Renal cortical epithelial cell (primary cell): Measurements from ENCODE around the gene DOCK10.

- RRBS, result no CpG with 5 or more reads among the region's 5 CpGs
These were observed 92.7 kb upstream of the KCNE4 start for GRCh38 chr2:222959078-222959814.

DNA sequence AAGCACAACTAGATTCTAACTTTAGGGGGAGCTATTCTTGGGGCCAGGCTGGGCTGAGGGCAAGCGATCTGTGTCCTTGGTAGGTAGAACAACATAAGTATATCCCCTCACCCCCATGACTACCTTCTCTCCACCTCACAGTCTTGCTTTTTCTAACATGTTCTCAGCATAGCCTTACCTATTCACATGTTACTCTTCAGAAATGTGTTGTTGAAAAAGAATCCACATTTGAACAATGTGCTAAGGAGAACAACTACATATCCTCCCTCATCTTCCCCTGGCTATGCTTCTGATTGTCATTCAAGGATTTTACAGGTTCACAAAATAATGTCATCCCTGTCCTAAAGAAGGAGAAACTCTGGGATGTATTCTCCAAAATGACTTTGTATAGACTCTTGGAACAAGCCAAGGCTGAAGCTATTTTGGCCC, 96.3 kb upstream of the SCG2 start:
- RRBS, result no CpG with 5 or more reads among the region's 1 CpG

- RRBS, result no CpG with 5 or more reads among the region's 6 CpGs
These were observed 112.0 kb downstream of the AP1S3 start for GRCh38 chr2:223725369-223725887.

DNA sequence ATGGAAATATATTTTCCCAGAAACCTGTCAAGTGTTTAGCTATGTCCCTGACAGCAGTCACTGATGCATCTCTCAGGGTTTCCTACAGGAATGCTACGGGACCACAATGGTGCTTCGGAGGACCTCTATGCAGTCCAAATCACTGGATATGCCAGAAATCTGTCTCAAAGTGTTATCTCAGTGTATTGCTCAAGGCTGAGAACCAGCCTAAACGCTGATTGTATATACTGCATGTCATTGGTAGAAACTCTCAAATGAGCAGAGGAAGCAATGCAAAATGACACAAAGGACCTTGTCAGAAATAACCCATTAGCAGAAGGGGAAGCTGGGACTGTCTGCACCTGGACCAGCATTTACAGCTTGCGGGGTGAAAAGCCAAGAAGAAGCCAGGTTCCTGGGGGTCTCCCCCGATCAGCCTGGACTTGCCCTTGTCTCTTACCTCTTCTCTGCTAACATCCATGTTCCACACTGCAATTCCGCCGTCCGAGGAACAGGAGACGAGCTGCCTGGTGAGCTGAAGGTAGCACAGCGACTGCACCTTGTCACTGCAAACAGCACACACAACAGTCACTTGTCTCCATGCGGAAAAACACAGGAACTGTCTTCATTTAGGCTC, 51.2 kb downstream of the WDFY1 start:
- RRBS, result no CpG with 5 or more reads among the region's 11 CpGs

GRCh38 chr2:223952379-223953063, 4.7 kb upstream of the MRPL44 start:
- RRBS, result no CpG with 5 or more reads among the region's 5 CpGs

GRCh38 chr2:223975108-223975932, 18.1 kb downstream of the MRPL44 start:
- RRBS, result no CpG with 5 or more reads among the region's 7 CpGs

DNA sequence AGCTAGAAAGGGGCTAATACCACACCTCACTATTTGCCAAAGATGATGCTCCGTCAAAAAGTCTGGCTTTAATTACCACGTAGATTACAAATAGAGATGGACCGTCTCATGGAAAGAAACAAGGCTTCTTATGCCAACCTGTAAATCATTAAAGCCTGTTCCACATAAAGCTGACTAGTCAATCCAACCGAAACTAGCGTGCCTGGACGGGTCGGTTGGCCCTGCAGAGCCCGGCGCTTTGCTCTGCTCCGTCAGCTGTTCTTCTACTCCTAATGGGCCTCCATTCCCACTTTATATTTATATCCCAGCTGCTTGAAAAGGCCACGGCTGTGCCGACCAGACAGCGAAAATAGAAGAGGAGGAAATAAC, 10.1 kb upstream of the FAM124B start:
- RRBS, result no CpG with 5 or more reads among the region's 13 CpGs

GRCh38 chr2:224440895-224441589, 39.1 kb upstream of the FAM124B start:
- RRBS, result no CpG with 5 or more reads among the region's 7 CpGs

DNA sequence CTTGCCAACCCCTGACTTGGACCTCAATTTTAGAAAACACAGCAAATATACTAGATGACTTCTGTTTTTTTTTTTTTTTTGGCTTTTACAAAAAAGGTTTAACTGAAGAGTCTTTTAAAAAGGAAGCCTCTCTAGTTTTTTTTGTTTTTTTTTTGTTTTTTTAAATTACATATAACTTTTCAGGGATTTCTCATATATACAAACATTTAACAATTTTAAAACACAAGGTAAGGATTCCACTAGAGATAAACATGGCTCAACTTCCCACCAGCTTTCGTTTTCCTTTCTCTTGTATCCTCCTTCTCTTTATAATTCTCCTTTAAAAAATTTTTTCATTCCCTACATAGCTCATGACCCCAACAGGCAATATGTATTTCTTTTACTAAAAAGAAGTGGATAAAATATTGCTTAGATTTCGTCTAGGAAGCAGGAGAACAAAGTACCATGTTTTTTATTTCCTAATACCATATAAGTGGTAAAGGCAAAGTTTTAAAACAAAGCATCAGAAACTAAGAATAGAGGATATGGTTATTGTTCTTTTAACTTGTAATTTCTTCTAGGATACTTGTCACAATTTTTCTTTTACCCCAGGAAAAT, 74.9 kb downstream of the CUL3 start:
- RRBS, result no CpG with 5 or more reads among the region's 2 CpGs

- RRBS, result no CpG with 5 or more reads among the region's 6 CpGs
These were observed 74.0 kb downstream of the CUL3 start for GRCh38 chr2:224510879-224511786.

DNA sequence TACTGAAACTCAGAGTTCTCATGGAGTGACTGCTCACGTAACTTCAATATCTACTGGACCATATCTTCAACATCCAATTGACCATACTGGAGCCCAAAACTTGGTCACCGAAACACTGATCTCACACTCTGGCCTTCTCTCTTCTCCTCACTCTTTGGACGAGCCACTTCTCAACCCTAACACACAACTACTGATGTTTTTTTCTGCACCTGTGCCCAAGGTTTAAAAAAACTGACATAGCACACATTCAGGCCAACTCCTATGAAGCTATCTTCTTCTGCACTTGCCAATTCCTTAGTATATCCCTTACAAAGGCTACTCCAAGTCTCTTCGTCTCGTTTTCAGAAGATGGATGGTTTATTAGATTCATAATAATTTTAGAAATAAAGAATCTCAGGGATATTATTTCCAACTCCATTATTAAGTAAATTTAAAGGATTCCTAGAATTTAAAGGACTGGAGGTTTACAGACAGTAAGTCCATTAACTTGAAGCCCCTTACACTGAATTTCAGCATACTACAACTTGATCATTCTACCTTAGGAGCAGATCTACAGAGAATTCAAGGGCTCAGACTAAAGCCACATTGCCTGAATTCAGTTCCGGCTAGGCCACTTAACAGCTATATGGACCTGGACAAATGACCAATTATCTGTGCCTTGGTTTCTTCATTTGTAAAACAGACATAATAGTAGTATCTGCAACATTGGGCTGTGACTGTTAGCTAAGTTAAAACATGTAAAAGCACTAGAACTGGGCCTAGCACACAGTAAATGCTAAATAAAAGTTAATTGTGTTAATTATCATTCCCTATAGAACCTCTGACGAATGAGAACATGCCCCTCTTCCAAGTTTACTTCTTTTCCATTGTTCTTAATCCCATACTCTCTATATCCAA, 31.0 kb downstream of the CUL3 start:
- RRBS, result no CpG with 5 or more reads among the region's 7 CpGs

GRCh38 chr2:225041928-225042912, at the start of gene DOCK10:
TSS of gene DOCK10 (minus strand) at chr2:225042468.
- RRBS, result 2% methylated on average over 46 of the region's 115 CpGs

- RRBS, result no CpG with 5 or more reads among the region's 14 CpGs
These were observed 690 bp downstream of the NYAP2 start for GRCh38 chr2:225399935-225400865.

DNA sequence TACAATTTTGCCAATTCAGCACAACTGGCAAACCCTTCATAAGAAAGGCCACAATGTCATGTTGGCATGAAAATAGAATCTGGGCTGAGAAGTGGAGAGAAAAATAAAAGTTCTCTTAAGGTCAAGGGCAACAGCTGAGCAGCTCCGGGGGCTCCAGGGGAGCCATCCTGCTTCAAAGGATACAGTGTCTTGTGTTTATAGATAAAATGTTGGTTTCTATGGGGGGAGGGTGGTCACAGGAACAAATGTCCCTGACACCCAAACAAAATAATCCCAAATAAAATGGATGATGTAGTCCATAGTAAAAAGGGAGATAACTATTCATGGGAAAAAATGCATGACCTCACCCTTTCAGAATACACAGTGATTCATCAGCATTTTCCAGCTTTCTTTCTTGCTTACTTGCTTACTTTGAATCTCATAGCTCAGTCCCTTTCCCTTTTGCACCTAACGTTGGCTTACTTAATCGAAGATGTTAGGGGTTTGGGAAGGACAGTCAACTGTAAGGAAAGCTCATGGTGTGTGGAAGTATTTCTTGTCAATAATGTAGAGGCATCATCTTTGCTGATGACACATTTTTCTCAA, 495.0 kb downstream of the NYAP2 start:
- RRBS, result no CpG with 5 or more reads among the region's 3 CpGs

DNA sequence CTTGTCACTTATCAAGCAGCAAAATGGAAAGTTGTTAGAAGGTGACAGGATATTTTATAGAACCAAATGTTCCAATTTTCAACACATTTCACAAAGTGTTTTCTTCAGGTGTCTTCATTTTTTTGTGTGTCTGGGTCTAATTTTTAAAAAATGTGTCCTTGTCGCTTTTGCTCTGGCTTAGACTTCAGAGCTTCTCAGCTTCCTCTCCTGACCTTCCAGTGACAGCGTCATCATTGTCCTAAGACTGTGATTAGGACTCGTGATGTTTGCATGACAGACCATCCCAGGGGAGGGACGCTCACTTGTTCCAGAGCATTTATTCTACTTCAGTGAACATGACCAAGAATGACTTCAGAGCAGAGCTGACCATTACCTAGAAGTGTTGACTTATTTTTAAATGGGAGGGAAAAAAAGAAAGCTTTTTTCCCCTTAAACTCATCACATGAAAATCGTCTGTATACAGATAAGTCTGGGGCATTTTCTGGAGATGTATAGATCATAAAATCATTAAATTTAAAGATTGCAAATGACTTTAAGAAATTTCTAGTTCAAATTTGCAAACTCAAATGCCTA, 591.9 kb downstream of the IRS1 start:
- RRBS, result no CpG with 5 or more reads among the region's 5 CpGs

GRCh38 chr2:226478262-226478946, 321.2 kb downstream of the IRS1 start:
- RRBS, result no CpG with 5 or more reads among the region's 4 CpGs

DNA sequence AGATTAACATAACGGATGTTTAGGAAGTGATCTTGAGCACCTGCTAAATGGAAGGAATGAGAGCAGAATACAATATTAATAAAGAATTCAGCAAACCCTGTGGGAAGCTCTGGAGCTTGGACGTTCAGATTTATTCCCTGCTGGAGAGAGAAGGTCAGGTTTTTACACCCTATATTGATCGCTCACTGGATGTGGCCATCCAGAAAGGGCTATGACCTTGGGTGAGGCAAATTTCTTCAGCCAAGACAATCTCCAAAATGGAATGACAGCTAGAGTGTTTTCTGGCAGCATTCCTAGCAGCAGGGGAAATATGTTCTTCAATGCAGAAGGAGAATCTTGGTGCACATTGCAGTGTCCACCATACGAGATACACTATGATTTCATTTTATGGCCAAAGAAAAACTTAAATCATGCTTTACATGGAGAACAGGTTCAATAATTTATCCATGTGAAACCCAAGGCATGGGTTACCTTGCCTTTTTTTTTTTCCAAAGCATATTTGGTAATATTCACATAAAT, 288.2 kb downstream of the IRS1 start:
- RRBS, result no CpG with 5 or more reads among the region's 4 CpGs

DNA sequence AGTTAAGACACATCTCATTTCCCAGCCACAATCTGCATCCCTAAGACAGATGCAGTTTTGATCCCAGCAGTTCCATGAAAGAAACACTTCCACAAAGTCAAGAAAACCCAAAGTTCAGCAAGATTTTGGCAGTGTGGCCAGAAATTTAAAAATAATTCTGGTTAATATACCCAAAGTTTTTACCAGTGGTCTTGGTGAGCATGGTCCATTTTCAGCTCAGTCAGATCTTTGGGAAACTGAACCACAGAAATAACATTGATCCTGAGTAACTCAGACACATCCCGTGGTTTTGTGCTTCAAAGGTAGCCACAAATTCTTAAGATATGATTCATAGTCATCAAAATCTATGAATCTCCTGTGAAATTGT, 147.4 kb downstream of the IRS1 start:
- RRBS, result no CpG with 5 or more reads among the region's 1 CpG

DNA sequence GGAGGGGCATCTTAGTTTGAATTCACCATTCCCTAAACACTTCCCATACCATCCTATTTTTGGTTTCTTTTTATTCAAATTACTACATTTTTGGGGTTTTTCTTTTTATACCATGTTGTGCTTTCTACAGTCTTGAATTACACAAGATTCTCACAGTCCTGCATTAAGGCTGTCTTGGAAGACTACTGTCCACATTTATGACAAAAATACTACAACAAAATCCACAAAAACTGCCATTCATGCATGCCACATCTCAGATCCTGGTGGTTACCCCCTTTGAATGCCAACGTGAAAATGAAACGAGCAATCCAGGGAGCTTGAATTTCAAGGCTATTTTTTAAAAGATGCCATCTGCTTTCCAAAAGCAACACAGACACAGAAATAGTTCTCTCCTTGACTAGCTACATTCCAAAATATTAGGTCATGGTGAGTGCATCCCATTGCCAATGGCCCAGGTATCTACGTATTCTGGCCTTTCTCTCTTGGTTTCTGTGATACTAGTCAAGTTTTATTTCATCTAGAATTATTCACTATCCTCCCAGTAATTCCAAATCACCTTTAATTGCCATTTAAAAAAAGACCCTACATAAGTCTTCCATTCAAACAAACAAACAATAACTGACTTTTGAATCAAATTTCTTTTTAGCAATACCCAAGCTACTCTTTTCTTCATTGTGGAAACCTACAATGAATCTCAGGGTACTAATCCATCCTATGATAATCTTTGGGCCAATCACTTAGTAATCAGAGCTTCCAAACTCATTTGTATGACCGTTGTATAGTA, 36.2 kb downstream of the IRS1 start:
- RRBS, result no CpG with 5 or more reads among the region's 4 CpGs

- RRBS, result no CpG with 5 or more reads among the region's 20 CpGs
These were observed 2.5 kb downstream of the IRS1 start for GRCh38 chr2:226797173-226797537.